Measurements from ENCODE around the genes MALL, POLR1B and IL36A.

DNA sequence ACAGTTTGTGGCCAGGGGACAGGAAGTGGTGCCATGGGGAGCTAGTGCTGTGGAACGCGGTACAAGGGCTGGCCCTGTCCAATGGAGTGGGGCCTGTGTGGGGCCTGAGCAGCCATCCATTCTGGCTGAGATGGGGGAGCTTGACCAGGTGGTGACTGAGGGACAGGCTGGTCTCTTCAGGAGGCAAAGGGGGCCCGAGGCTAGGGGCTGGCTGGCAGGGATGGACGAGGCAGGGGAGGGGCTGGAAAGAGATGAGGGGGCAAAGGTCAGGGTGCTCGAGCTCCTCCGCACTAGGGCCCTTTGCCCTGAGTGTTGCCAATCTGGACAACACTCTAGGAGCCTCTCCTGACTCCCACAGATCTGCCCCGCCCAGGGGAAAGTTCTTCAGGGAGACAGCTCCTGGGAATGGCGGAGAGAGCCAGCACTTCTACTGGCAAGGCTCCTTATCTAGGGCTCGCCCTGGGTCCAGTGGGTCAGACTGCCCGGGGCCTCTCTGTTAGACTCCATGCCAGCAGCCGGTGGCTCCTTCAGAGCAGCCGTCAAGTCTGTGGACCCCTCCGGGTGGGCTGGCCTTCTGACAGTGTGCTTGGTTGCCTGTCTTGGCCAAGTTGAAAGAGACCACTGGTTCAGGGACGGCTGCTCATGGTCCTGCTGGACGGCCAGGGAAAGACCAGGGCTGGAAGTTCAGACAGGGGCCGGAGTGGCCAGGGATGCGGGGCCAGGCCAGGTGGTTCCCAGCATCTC is 12.3 kb downstream of the MALL start:
- PRO-cap, 10 experiments: no peak in any of the 10 experiments

DNA sequence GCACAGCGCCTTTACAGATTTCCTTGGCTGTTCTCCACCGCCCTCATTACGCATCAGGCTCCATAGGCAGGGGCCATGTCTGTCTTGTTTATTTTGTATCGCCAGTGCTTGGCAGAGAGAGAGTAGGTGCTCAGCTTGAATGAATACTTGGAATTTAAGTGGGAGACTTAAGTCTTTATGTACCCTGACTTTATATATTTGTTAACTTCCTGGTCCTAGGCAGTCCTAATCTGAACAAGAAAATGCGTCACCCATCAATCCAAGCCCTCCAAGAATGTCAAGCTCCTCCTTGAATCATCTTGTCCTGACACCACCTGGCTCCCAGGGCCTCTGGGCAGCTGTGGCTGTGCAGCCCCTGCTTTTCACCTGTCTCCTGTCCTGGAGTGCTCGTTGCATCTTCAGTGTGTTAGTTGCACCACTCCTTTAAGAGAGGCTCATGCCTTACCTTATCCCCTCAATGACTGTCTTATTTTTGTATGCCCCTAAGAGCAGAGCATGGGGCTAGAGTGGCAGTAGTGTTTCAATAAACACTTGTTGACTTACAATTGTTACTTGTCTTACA is 11.2 kb downstream of the MALL start:
- PRO-cap, 10 experiments: peak in 1 of 10 experiments; most common plus-strand start position 222 of the sequence (in 1); most common minus-strand start position 203 of the sequence (in 1)

DNA sequence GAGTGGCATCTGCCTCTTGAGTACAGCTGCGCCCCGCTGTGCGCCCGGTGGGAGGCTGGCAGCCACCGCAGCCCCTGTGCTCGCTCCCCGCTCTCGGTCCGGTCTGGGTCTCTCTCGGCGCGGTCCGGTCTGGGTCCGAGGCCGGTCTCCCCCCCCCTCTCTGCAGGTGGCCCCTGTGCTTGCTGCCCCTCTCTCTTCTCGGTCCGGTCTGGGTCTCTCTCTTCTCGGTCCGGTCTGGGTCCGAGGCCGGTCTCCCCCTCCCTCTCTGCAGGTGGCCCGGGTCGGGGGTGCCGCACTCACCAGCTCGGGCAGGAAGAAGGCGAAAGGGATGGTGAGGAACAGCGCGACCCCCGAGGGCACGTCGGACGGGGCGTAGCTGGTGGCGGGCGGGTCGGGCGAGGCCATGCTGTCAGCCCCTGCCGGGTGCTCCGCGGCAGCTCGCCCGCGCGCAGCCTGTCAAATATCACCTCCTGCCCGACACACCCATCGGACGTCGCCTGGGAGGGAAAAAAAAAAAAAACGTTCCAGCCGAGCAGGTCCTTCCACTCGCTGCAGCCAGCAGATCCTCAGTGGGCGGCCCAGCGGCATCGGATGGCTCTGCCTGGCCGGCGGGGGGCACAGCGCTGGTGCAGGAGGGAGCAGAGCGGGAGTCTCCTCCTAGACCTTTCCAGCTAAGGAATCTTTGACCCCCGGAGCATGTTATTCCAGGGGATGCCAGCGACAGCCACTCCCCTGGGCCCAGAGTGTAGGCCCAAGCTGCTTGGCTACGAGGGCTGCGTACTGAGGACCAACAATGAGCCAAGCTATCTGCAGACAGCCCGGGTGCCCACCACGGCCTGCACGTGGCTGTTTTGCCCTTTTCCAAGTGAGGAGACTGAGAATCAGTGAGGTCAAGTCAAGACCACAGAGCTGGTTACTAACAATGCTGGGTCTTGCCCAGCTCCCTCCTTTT is at the start of gene MALL:
TSS of gene MALL (minus strand) at position 435 of the 952 bp plus-strand sequence.
- PRO-cap, 10 experiments: peak in 5 of 10 experiments; most common plus-strand start position 561 of the sequence (in 4); most common minus-strand start position 432 of the sequence (in 3)

DNA sequence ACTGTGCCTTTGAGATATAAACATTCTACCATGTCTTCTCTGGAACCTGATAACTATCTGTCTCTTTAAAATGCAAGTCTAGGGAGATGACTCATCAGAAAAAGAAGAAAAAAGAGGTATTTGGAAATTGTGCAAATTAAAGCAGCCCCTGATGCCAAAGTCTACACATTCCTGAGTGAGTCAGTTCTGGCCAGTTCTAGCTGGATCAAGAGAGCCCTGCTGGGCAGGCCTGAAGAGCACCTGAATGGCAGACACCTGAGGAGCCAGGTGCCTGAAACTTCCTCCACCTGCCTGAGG is 101.1 kb downstream of the LIMS4 start:
- PRO-cap, 10 experiments: no peak in any of the 10 experiments

- PRO-cap, 10 experiments: no peak in any of the 10 experiments
Observed at GRCh38 chr2:110610176-110610722, 33.2 kb upstream of the RGPD6 start.

GRCh38 chr2:111032483-111033476 is 87.9 kb upstream of the BCL2L11 start:
- PRO-cap, 10 experiments: peak in 4 of 10 experiments; most common plus-strand start chr2:111032894 (in 3); most common minus-strand start chr2:111032788 (in 3)

DNA sequence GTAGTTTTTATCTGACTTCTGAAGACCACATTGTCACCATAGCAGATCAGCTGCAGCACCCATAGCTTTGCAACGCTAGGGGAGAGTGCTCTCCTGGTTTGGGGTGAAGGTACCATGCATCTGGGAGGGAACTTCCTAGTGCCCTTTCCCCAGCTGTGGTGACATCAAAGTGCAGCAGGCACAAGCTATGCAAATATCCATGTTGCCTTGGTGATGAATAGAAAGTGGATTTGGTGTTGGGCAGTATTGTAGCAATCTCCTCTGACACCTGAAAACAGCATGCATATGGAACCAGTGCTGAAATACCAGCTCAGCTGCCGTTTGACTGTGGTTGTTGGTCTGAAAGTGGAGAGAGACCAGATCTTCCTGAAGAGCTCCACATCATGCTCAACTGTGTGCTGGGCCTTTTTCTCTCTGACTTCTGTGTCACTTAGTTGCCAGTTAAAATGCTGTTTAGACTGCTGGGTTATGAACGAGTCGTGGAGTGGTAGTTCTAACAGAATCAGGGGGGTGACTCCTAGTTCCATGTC is 37.1 kb downstream of the BCL2L11 start:
- PRO-cap, 10 experiments: no peak in any of the 10 experiments

DNA sequence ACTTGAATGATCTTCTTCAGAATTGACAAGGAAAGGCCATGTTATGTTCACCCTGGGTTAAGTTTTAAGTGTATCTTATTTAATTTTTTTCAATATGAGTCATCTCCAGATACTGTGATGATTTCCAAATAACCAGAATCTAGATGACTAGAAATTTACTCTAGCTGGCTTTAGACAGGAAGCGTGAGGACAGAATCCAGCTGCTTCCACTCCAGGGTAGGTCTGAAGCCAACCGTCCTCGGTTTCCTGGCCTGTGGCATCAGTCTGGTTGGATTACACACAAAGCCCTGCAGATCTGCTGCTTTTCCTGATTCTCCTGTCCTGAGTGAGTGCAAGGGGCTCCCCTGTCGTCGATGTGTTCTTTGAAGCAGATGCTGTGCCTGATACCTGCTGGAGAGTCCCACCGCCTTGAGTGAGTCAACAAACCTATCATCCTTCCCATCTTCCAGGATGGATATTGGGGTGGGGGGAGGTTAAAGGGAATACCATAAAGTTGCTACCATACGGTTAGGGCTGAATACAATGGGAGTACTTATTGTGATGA is 370.6 kb downstream of the BCL2L11 start:
- PRO-cap, 10 experiments: no peak in any of the 10 experiments

- PRO-cap, 10 experiments: no peak in any of the 10 experiments
Observed at GRCh38 chr2:111493664-111494188, 373.0 kb downstream of the BCL2L11 start.

- PRO-cap, 10 experiments: no peak in any of the 10 experiments
Observed at GRCh38 chr2:111522305-111522801, 361.6 kb downstream of the ANAPC1 start.

DNA sequence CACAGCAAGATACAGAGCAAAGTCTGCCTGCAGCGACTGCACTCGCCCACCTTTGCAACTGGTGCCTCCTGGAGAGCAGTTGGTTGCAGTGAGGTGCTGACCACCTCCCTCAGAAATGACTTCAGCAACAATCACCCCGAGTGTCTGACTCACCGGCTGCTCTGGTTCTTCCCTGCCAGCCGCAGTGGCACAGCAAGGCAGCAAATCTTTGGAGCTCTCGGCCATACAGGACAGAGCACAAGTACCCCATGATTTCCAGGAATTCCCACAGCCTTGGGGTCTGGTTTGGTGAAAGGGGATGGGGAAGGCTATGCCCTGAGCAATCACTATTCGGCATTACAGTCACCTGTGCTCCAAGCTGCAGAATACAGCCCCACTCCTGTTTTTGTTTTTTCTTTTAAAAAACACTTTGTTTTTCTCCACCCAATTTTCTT is 179.6 kb downstream of the ANAPC1 start:
- PRO-cap, 10 experiments: no peak in any of the 10 experiments

GRCh38 chr2:111973036-111973892 is 74.9 kb downstream of the MERTK start:
- PRO-cap, 10 experiments: no peak in any of the 10 experiments

DNA sequence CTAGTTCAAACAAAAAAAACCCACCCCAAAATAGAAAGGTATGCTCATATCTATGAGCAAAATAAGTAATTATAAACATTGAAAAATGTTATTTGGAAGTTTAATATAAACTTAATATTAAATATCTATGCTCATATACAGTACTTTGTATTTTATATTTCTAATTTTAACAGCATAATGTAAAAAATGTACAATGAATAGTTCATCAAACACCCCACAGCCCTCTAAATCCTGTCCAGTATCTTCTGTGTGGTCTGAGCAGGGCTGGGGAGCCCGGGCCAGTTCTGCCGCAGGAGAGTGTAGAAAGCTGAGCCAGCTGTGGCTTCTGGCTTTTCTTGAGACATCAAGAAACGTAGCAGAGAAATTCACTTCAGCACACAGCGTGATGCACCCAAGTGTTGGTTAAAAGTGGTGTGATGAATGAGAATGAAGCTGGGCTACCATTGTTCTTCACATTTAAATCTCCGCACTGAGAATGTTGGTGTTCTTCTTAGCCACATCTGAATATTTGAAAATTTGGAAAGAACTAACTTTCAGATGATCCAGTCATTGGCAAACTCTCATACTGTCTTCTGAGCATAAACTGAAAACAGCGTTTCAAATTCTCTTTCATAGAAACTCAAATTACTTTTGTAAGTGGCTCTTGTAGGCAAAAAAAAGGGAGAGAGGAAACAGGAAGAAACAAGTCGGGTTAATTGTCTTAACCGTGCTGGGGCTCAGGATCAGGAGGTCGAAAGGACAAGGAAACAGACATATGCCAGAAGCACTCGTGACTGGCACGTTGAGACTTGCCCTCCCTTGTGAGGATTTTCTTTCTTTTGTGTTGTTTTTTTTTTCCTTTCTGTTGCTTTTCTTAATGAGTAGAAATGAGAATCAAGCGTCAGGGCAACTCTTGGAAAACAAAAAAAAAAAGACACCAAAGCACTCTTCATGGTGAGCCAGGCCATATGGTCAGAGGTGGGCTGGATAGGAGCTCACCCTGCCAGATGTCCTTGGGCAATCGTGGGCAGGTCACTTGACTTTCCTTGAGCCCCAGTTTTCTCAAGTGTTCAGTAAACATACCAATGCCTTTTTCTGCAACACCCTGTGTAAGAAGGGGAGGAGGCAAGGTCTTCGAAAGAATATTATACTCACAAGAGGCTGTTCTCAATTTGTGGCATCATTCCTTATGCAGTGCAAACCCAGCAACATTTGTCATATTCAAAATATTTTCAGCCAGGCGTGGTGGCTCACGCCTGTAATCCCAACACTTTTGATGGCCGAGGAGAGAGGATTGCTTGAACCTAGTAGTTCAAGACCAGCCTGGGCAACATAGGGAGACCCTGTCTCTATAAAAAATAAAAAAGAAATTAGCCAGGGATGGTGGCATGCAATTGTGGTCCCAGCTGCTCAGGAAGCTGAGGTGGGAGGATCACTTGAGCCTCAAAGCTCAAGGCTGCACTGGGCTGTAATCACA is 23.2 kb upstream of the TMEM87B start:
- PRO-cap, 10 experiments: no peak in any of the 10 experiments

DNA sequence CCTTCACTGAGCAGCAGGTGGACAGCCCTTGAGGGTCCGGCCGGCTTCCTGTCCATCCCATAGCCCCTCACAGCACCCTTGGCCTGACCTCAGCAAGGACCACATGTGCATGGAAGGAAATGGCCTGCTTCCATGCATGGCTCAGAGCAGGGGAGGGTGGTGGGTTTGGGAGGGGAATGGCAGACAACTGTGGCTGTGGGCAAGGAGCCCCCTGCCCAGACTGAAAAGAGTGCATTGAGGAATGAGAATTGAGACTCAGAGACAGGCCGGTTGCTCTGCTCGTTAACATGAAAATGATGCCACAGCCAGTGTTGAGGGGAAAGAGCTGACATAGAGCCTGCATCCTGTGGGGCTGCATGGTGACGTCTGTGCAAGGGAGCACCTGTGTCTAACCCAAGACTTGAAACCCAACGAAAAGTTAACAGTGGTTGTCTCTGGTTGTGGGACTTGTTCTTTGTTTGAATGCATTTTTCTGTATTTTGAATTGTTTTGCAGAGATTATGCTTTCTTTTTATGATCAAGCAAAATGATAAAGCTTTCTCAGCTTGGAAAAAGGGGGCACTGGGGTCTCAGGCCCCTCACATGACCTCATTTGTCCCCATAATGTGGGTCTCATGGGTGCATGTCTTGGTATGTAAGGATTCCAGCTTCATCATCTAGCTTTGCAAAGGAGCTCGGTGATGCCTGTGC is 16.6 kb downstream of the FBLN7 start:
- PRO-cap, 10 experiments: no peak in any of the 10 experiments

- PRO-cap, 10 experiments: no peak in any of the 10 experiments
Observed at GRCh38 chr2:112432288-112433048, 977 bp downstream of the RGPD8 start.

- PRO-cap, 10 experiments: peak in 10 of 10 experiments; most common plus-strand start chr2:112542465 (in 10); most common minus-strand start chr2:112542153 (in 5)
Observed at GRCh38 chr2:112541942-112543013, at the start of gene POLR1B. TSS of gene POLR1B (plus strand) at chr2:112542465.

- PRO-cap, 10 experiments: peak in 10 of 10 experiments; most common plus-strand start chr2:112645483 (in 10); most common minus-strand start chr2:112645268 (in 4)
Observed at GRCh38 chr2:112644949-112645781, 574 bp upstream of the SLC20A1 start.

GRCh38 chr2:112662770-112663987 is 17.4 kb downstream of the SLC20A1 start:
- PRO-cap, 10 experiments: no peak in any of the 10 experiments

GRCh38 chr2:112794015-112794516 is 9.8 kb upstream of the IL1A start:
- PRO-cap, 10 experiments: no peak in any of the 10 experiments

- PRO-cap, 10 experiments: no peak in any of the 10 experiments
Observed at GRCh38 chr2:113005172-113006267, at the start of gene IL36A. TSS of gene IL36A (plus strand) at chr2:113005459.